ENCODE results near the genes H3C14, ANP32E, ENSA and CTSK.

DNA sequence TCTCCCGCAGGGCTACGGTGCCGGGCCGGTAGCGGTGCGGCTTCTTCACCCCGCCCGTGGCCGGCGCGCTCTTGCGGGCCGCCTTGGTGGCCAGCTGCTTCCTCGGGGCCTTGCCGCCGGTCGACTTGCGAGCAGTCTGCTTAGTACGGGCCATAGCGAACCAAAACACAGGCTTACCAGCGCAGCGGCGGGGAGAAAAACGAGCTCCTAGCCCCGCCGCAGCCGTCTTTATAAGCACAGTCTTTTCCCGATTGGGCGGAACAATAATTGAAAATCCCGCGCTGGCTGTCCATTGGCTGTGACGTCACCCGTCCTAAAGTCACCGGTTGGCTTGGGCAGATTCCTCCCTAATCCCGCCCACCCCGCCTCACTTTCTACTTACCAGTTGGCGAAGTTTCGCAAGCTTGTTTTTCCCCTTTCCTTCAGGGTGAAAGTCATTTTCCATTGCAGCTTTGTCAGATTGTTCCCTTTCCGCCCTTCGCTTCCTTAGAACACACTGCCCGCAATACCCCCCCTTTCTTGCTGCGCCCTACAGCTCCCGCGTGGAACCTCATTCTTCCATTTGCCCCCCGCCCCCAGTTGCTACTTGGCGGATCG is at the start of gene H3C14:
Gene H3C14 (minus strand): TSS at position 205 of the 597 bp plus-strand sequence.
- RRBS, result no CpG with 5 or more reads among the region's 47 CpGs

- RRBS, result no CpG with 5 or more reads among the region's 28 CpGs
These were observed 1.2 kb upstream of the H2AC18 start for GRCh38 chr1:149843338-149844476.

DNA sequence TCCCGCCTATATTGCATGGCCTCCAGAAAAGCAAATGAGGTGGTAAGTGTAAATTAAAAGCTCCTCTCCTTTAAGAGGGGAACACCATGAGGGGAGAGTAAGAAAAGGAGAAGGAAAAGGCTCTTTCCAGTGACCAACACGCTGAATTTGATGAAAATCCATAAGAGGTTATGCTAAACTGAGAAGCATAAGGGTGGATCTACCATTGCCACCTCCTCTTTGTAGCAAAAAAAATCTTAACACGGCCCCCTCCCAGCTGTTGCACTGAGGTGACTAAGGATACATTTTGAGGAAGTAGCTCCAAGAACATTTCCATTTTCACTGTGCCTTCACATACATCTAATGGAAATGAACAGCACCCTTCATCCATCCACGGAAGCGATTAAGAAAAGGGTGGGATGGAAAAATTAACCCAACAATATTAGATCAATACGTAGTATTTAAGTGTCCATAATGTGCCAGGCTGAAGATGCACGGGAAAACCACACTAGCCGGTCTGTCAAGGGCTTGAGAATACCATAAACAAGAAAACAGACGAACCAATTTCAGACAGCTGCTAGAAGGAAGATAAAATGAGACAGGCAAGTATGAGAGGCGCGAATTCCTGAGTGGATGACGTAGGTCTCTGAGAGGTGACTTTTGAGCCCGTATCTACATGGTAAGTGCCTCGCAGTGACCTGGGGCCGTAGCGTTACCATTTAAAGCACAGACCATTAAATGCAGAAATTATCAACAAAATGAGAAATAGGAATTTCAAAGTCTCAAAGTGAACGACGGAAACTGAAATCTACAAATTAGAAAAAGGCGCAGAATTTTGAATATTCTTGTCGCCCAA is 1.4 kb downstream of the H2BC21 start:
- RRBS, result no CpG with 5 or more reads among the region's 20 CpGs

DNA sequence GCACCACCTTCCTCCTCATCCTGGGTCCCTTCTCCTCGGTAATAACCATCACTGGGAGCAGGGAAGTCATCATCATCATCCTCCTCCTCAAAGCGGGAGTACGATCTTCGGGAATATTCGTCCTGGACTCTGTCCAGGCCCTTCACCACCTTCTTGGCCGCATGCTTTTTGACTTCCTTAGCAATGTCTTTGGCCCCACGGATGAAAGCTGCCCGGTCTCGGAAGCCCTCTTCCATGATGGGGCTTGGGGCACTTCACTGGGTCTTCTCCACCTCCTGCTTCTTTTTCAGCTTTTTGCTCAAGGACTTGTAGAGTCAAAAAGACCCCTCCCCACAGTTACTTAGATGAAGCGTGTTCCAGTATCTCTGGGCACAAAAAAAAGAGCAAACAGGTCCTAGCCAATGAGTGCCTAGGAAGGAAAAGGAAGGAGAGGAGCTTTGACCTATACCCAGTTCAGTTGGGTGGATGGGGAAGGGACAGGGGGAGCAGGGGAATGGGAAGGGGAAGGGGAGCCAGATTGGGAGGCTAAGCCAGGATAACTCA is 4.0 kb downstream of the SV2A start:
- RRBS, result no CpG with 5 or more reads among the region's 10 CpGs

GRCh38 chr1:150066569-150066854 is 1.1 kb upstream of the VPS45 start:
- RRBS, result no CpG with 5 or more reads among the region's 2 CpGs

DNA sequence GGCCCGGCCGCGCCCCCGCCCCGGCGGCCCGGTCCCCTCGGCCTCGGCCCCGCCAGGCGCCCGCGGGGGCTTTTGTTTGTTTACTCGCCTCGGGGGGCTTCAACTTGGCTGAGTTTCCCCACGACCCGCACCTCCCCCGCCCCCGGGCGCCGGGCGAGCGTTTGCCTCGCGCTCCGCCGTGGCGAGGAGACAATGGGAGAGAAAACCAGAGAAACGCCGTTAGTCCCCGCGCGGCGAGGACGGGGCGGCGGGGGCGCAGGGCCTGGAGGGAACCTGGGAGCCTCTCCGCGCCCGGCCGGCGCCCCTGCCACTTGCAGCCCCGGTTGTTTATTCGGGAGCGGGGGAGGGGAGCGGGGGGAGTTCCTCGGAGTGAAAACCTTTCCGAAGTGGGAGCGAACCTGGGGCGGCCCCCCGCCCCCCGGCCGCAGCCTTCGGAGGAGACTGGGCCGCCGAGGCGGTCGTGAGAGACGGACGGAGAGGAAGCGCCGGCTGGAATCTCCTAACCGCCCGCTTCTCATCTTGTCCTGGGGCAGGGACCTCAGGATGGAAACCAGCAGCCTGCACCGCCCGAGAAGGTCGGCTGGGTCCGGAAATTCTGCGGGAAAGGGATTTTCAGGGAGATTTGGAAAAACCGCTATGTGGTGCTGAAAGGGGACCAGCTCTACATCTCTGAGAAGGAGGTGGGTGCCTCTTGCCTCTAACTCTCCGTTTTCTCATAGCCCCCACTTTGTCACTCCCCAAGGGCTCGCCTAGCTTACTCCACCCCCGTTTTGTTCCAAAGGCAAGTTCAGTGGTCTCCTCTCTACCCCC is 868 bp downstream of the PLEKHO1 start:
- RRBS, result 2% methylated on average over 28 of the region's 74 CpGs

DNA sequence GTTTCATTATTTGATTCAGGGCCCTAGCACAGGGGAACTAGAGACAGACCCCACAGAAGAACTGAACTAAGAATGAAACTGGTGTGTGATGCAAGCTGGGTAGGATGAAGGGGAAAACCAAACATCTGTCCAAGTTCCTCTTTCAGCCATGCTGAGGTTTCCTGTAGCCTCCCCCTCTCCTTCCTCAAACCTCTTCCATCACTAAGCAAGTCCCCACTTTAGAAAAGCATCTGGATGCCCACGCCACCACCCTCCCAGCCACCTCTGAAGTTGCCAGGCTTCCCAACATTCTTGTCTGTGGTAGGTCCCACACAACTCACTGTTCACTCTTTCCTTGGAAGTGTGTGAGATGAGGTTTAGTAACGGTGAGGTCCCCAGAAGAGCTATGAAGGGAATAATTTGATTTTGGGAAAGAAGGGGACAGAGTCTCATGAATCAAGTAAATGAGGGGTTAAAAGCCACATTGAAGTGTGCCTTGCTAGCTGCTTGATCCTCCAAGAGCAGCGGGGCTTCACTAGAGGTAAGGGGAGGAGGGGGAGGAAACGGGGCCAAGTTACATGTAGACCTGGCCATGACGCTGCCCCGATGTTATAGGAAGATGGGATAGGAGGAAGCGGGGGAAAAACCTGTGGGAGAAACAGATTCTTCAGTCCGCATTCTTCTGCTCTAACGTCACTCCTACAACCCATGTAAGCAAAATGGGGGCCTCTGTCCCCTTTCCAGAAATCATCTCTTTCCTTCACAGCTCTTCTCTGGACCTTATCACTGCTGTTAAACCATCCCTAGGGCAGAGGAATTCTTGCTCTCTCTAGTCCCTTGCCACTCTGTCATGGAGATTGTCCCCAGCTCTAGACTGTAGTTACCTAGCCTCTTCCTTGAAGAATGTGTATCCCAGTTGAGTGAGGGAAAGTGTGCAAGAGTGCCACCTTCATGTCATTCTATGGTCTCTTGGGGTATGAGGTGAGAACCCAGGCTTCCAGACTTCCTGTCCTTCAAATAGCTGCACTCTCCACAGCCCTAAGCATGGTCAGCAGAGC is 11.1 kb downstream of the PLEKHO1 start:
- RRBS, result no CpG with 5 or more reads among the region's 9 CpGs

GRCh38 chr1:150182188-150182763 is 32.6 kb downstream of the PLEKHO1 start:
- RRBS, result no CpG with 5 or more reads among the region's 11 CpGs

GRCh38 chr1:150226433-150227039 is 9.4 kb downstream of the ANP32E start:
- RRBS, result no CpG with 5 or more reads among the region's 4 CpGs

GRCh38 chr1:150235584-150236866 is at the start of gene ANP32E:
Gene ANP32E (minus strand): TSS chr1:150236112.
- RRBS, result no CpG with 5 or more reads among the region's 42 CpGs

DNA sequence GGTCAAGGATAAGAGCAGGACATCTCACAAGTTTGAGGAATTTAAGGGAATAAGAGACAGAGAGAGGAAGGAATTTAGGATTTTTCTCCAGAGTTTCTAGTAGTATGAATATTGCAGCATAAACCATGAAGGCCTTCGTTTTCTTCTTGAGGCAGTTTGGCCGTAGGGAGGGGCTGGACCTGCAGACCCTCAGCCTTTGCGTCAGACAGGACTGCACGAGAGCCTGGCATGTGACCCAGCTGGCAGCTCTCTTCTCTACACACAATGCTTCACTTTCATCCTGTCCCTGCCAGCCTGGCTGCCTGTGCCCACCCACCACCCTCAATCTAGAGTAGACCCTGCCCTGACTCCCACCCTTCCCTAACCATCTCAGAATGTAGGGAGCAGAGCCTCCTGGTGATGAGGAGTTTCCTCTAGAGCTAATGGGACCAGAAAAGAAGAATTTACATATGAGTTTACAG is 1.6 kb downstream of the CA14 start:
- RRBS, result no CpG with 5 or more reads among the region's 4 CpGs

DNA sequence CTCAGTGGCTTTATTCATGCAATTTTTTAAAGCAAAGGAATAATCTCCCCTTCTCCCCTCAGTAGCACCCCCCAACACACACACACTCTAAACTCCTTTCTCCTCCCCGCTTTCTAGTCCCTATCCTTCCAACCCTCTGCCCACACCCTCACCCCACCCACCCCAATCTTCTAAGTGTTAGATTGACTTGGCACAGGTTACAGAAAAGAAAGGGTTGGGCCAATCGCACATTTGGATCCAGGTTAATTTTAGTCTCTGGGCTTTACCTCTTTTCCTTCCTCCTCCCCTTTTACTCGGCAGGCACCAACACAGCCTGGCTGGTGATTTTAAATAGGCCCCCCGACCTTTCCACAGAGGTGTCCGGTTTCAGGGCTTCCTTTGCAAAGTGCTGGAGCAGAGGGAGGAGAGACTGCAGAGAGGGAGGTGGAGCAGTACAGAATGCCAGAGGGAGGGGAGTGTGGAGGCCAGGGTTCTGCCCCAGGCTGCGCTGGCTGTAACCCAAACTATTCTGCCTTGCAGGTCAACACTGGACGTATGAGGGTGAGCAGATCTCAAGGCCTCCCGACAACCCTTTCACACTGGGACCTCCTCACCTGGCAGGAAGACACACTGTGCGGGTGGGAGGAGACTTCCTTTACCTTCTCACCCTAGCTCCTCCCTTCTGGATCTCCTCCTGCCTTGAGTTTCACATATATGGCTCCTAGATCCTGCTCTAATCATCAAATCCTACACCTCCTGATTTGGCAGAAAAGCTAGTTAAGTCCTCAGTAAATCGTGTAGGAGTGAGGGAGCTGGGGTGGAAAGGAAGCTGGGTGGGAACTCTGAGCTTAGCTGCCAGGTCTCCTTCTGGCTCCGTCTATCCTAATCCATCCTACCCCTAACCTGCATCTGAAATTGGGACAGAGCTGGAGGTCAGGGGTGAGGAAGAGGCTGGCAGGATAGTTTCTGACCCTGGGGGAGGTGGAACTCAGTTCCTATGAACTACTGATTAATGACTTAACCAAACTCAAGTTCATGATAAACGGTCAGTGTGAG is 2.4 kb downstream of the CA14 start:
- RRBS, result no CpG with 5 or more reads among the region's 12 CpGs

DNA sequence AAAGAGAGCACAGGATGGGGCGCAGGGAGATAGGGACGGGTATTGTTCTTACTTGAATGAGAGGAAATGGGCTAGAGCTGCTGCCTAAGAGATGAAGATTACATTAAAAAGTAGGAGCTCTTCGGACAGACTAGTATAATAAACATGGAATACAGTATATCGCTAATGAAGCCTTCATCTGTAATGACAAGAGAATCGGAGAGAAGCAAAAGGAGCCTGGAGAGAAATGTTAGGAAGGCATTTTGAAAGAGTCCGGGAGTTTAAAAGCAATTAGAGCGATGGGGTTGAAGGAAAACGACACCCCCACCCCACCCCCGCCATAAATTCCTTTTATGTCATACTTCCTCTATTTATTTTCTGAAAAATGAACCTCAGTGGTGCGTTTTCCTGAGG is 525 bp upstream of the APH1A start:
- RRBS, result no CpG with 5 or more reads among the region's 10 CpGs

DNA sequence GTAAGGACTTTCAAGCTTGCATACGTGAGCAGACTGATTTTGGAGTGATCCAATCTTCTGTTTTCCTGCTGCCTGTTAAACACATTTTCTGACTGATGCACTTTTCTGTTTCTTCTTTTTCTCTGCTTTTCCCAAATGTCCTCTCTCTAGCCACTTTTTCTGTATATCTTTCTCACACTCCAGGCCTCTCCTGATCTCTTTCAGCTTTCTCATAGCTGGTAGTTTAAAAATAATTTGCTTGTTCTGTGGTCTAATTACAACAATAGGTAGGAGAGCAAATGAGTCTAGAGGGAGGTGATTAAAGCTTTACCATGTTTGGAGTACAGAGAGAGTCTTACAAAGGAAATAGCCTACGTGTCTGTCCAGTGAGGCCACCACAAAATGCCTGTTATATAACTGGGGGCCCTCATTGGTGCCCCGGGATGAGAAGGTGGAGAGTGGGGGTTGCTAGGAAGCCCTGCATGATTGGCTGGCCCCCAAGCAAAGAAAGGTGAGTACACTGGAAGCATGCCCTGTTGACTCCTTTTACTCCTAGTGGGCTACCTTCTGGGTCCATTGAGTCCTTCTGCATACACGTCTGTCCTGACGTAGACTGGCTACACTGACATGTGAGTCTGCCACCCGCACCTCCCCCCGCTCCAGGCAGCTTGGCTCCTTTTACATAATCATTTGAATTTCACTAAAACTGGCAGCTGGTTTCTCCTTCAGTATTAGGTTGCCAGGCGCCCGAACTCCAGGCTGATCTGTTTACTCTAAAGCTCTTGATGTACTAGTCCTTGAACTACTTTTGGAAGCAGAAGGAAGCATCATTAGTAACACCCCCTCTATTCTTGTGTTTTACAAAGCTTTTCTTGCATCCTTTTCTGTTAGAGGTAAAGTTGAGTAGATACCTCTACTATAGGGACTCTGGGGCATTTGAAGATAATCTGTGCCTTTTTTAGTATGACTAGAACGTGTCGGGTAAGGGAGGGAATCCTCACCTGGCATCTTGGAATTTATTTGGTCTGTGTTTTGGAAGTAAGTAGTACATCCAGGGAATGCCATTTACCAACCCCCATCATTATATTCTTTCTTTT is 8.6 kb downstream of the MRPS21 start:
- RRBS, result no CpG with 5 or more reads among the region's 11 CpGs

GRCh38 chr1:150310053-150310630 is 11.2 kb upstream of the PRPF3 start:
- RRBS, result no CpG with 5 or more reads among the region's 15 CpGs

- RRBS, result 0% methylated on average over 3 of the region's 25 CpGs
These were observed 8.3 kb downstream of the ECM1 start for GRCh38 chr1:150516004-150516784.

DNA sequence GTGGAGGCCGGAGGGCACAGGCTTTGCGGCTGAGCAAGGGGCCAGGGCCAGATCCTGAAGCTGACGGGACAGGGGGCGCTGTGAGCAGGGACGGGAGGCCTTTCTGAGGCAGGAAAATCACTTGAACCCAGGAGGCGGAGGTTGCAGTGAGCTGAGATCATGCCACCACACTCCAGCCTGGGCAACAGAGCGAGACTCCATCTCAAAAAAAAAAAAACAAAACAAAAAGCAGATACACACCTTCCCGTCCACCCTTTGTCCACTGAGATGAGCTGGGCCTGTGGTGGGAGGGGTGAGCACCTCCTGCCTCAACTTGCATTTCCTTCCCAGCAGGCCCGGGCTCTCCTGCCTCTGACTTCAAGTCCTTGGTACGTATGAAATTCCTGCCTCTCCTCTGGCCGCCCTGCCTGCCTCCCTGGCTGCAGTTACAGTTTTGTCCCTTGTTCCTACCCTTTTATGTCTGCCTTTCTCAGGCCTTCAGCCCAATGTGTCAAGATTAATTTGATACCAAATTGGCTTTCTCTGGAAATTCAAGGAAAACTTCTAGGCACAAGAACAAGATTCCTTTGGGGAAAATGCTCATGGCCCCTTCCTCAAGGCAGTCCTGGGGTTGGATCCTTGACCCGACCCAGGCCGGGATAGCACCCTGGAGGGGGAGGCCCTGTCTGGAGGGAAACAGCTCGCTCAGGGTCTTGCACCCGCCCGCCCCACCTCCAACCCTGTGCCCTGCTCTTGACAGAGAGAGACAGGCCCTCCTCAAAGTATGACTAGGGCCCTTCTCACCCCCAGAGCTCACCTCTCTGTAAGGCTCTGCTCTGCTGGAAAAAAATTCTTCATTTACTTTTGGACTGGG is 11.2 kb upstream of the ADAMTSL4 start:
- RRBS, result no CpG with 5 or more reads among the region's 16 CpGs

DNA sequence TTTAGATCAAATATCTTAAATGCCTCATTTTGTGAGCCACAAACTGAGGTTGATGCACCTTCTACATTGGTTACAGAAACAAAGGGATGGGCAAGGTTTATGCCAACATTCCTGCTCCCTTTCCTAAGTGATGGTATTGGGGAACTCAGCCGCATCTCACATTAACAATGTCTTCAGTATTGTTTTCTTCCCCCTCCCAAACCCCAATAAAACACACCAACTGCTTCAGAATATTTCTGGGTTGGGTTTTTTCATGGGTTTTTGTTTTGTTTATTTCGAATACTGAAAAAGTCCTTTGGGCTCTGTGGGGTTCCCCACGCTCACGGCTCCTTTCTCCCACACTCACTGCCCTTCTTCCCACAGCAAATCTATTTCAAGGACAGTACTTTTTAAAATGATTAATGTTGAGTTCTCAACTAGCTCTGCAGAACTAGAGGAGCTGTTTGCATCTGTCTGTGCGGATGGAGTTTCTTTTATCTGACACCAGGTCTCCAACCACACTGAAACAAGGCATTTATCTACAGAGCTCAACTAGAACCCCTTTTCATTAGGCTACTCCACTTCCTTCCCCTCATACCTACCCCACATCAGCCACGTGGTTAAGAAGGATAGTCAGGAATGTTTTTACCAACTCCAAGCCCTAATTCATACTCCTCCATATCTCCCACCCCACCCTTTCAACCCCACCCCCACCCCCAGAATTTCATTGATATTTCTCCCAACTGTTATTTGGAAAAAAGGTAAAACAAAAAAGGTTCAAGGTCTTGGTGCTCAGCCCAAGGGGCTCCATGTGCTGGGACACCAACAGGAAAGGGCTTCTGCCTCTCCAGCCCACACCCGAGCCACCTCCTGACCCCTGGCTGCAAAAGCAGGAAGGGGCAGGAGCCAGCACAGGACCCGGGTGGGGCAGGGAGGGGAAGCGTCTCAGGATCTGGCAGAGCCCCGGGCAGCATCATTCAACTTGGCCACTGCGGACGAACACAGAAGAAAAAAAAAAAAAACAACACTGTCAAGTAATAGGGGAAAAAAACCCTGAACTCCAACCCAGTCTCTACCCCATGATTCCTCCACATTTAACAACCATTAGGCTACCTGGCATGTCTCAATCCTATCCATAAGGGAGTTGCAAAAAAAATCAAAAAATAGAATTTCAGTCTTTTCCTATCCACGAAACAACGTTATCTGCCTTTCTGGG is 7.1 kb downstream of the ENSA start:
- RRBS, result 54% methylated on average over 3 of the region's 14 CpGs

DNA sequence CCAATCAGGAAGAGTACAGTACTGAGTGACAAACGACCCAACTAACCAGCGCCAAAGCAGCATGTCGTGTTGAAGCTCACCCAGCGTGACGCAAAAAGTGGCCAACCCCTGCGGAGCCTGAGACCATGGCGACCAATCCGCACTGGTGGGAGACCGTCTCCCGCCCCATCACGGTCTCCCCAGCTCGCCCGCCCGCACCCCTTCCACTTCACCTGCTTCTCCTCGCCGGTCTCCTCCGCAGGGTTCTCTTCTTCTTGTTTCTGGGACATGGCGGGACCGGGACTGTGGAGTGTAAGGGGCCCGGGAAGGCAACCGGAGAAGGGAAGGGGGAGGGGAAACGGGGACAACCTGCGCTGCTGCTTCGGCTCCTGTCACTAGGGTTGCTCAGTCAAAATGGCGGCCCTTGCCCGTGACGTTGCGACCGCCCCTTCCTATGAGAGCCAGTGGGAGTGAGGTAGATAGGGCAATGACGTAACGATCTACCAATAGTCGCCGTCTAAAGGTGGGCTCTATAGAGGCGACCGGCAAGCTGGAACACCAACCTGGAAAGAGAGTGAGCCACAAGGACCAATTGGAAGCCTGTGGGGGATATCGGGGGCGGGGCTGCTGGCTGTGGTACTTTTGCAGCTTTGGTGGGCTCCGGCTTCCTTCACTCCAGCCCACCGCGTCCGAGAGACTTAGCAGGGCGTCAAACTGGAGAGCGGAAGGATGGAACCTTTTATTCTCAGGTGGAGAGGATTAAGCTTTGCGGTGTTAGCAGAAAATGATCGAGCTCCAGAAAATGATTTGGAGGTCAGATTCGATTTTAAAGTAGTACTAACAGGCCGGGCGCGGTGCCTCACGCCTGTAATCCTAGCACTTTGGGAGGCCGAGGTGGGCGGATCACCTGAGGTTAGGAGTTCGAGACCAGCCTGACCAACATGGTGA is at the start of gene ENSA:
Gene ENSA (minus strand): TSS at position 411 of the 927 bp plus-strand sequence.
- RRBS, result 6% methylated on average over 2 of the region's 53 CpGs

GRCh38 chr1:150807783-150808690 is at the start of gene CTSK:
Gene CTSK (minus strand): TSS chr1:150808260.
- RRBS, result no CpG with 5 or more reads among the region's 8 CpGs

All from HGPS cell (cell line).